A172 (cell line): ENCODE data around the gene SYCP2.

DNA sequence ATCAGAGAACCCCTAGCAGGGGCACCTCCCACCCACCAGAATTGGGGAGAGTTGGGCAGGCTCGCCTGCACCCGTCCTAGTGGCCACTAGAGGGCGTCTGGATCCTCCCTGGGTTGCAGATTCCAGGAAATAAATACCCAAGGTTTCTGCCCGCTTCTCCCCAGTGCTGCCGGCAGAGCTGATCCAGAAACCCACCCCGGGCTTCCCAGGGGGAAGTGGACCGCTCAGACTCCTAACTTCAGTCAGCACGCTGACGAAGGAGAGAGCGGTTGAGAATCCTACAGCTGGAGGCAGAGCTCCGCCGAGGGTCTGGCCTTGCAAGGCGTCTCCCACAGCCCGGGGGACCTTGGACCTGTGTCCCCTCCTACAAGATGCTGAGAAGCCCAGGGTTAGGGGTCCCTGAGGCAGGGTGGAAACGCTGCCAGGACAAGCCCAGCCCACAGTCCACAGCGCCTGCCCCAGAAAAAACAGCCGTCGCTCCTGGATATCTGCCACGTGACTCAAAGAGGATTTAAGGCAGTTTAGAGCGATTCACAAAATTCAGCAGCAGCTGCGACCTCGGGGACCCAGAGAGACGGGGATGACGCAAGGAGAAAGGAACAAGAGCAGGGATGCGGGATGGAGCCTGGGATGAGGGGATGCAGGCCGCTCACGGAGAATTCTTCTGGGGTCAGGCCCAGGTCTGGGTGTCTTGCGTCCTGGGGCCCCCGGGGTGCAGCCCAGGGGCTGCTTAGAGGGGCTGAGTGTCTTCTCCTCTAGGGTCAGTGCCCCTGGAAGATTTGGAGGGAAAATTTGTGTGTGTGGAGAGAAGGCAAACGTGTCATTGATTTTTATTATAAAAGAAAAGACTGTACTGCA, 32.5 kb upstream of the PHACTR3 start:
- RAMPAGE, long total RNA, result no peak

GRCh38 chr20:59675008-59675409, 70.7 kb downstream of the PHACTR3 start:
- RAMPAGE, long total RNA, result no peak

GRCh38 chr20:59826202-59826501, 107.3 kb downstream of the SYCP2 start:
- RAMPAGE, long total RNA, result no peak

- RAMPAGE, long total RNA, result no peak
Observed at GRCh38 chr20:59933185-59934387, at the start of gene SYCP2. TSS of gene SYCP2 (minus strand) at chr20:59933637.

DNA sequence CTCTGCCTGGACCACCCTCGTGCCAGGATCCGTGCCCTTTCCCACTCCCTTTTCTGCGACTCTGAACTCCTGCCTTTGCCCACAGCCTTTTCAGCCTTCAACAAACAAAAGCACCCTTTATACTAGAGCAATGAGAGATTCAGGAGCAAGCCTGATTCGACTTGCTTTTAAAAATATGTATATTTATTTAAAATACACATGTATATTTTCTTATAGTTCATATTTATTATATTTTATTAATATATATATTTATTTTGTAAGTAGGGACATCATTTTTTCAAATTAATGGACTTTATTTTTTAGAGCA, 19.0 kb downstream of the CDH26 start:
- RAMPAGE, long total RNA, result no peak

DNA sequence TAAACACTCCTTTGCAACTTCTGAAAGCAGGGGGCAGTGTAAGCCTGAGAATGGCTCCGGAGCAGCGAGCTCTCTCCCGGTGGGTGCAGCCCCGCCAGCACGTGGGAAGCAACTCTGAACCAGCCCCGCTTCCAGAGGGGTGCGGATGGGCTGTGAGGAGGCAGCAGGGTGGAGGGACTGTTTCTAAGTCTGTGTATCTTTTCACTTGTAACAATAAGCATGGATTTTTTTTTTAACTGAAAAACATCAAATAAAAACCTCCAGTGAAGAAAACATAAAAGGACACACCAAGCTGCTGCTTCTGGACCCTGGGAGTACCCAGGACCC, 54.7 kb downstream of the TAF4 start:
- RAMPAGE, long total RNA, result no peak

GRCh38 chr20:62123422-62124027, 1.2 kb downstream of the LSM14B start:
- RAMPAGE, long total RNA, result no peak

DNA sequence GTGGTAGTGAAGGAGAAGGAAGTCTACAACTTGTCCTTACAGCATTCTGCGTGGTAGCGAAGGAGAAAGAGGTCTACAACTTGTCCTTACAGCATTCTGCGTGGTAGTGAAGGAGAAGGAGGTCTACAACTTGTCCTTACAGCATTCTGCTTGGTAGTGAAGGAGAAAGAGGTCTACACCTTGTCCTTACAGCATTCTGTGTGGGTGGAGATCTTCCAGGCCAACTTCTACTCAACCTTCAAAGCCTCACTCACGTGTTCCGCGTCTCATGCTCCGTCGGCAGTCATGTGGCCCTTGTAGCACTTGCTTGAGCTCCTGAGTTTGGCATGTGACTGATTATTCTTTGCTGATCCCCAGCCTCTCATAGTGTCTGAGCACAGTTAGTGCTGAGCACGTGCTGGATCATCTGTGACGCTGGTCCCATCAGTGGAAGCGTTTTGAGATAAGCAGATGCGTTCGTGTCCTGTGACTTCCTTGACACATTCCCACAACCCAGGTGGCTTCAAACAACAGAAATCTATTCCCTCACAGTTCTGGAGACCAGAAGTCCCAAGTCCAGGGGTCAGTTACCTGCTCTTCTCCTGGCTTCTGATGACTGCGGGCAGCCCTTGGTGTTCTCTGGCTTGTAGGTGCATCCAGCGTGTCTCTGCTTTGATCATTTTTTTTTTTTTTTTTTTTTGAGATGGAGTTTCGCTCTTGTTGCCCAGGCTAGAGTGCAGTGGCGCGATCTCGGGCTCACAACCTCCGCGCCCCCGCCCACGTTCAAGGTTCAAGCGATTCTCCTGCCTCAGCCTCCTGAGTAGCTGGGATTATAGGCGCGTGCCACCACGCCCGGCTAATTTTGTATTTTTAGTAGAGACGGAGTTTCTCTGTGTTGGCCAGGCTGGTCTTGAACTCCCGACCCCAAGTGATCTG, 2.6 kb downstream of the SS18L1 start:
- RAMPAGE, long total RNA, result no peak

DNA sequence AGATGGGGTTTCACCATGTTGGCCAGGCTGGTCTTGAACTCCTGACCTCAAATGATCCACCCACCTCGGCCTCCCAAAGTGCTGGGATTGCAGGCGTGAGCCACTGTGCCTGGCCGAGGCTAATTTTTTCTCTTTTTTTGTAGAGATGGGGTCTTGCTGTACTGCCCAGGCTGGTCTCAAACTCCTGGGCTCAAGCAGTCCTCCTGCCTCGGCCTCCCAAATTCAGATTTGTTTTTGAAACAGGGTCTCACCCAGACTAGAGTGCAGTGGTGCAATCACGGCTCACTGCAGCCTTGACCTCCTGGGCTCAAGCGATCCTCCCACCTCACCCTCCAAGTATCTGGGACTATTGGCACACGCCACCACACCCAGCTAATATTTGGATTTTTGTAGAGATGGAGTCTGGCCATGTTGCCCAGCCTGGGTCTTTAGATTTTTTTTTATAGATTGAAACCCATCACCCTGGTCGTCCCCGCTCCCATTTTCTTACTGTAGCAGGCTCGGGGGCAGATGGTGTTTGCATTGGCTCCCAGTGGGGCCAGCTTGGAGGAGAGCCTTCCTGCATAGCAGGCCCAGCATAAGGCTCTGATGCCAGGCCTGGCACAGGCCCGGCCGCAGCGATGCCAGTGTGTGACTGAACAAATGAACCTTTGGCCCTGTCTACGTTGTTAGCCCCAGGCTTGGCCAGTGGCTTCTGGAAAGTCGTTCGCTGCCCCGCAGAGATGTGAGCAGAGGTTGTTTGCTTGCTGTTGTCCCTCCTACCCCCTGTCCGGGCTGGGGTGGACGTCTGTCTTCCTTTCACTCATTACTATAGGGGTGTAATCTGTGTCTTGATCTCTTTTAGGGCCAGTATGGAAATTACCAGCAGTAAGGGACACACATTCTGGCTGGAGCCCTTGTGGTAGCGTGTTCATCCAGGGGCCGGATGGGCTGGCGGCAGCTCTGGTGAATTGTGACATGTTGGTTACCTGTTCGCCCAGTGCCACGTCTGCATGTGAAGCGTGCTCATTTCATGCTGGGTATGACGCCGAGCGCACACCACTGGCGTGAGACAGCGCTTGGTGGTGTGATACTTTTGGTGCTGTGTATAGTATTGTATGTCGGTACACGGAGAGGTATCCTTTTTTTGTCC, 4.1 kb upstream of the MTG2 start:
- RAMPAGE, long total RNA, result no peak

GRCh38 chr20:62179470-62180144, 3.2 kb upstream of the MTG2 start:
- RAMPAGE, long total RNA, result no peak

- RAMPAGE, long total RNA, result no peak
Observed at GRCh38 chr20:62323586-62324023, 20.8 kb downstream of the ADRM1 start.

GRCh38 chr20:62324024-62324632, 21.3 kb downstream of the ADRM1 start:
- RAMPAGE, long total RNA, result no peak

DNA sequence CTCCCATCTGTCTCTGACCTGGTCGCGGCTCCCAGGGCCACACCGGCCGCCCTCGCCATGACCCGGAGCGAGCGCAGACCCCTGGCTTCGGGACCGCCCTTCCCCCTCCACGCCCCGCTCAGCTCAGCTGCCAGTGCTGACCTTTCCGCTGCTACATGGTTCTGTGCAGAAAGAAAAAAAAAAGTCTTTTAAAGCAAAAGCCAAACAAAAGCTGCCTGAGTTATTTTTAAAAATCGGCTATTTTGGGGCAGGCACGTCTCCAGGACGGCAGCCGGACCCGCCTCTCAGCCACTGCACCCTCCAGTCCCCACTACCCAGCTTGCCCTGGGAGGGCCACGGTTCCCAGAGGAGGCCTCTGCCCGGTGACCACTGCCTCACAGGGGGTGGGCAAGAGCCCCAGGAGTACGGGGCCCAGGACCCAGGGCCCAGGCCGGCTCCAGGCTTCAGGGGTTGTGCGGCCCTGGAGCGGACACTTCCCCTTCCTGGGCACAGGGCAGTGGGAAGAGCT, 10.8 kb downstream of the LAMA5 start:
- RAMPAGE, long total RNA, result no peak

- RAMPAGE, long total RNA, result no peak
Observed at GRCh38 chr20:62518546-62519237, 42.9 kb upstream of the GATA5 start.

GRCh38 chr20:62570043-62570396, 72.3 kb upstream of the SLCO4A1 start:
- RAMPAGE, long total RNA, result no peak

GRCh38 chr20:62617086-62617500, 25.2 kb upstream of the SLCO4A1 start:
- RAMPAGE, long total RNA, result no peak

DNA sequence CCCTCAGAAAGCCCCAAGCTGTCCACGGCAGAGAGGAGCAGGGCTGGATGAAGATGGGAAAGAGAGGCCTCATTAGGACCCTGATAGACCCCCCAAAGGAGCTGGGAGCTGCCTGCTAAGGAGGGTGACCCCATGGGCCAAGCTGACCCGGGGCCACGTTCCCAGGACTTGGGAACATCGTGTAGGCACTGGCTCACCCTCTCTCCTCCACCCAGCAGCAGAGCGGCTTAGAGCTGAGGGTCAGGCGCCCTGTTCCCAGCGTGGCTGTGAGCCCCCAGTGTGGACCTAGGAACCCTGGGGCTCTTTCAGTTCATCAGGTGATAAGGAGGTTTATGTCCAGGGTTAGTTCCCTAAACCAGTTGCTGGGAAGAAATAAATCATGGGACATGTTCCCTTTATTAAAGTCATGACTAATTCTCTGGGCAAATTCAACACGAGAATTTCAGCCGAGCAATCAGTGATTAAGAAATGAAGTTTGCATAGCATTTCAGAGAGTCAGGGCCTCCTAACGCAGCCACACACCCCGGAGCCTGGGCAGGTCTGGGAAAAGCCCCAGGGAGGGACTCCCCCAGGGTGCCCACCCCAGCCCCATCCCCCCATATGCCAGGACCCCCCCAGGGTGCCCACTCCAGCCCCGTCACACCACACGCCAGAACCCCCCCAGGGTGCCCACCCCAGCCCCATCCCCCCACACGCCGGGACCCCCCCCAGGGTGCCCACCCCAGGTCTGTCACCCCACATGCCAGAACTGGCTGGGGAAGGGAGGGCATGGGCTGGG, 20.0 kb downstream of the SLCO4A1 start:
- RAMPAGE, long total RNA, result no peak

DNA sequence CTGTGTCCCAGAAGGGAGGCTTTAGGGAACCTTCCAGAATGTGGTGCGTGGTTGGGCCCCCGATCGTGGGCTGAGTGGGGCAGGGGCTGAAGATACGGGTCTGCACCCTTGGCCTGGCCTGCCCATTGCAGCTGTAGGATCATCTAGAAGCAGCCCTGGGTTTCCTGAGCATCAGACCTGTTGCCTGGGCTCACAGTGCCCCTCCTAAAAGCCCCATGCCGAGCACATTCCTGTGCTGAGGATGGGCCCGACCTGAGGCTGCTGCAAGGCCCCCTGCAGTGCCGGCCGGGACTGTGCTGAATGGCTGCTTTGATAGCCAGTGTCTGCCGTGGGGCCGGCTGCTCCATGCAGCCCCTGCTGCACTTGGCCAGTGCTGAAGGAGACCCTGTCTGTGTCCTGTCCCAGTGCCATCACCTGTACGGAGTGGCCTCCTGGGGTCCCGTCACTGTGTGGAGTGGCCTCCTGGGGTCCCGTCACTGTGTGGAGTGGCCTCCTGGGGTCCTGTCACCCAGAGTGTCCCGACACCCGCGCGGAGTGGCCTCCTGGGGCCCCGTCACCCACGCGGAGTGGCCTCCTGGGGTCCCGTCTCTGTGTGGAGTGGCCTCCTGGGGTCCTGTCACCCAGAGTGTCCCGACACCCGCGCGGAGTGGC, 6.8 kb downstream of the COL9A3 start:
- RAMPAGE, long total RNA, result no peak

GRCh38 chr20:62830781-62831297, 14.0 kb downstream of the COL9A3 start:
- RAMPAGE, long total RNA, result no peak

DNA sequence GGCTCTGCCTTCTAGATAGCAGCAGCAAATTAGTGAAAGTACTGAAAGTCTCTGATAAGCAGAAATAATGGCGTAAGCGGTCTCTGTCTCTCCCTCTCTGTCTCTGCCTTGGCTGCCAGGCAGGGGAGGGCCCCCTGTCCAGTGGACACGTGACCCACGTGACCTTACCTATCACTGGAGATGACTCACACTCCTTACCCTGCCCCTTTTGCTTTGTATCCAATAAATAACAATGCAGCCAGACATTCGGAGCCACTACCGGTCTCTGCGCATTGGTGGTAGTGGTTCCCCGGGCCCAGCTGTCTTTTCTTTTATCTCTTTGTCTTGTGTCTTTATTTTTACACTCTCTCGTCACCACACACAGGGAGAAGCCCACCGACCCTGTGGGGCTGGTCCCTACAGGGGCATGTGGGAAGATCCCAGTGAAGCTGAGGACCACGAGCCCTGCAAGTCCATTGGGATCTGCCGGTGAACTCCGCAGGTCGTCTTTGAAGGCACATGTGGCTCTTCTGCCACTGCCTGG, 12.6 kb upstream of the TCFL5 start:
- RAMPAGE, long total RNA, result no peak